Mesenchymal stem cell of Wharton's jelly (primary cell): ENCODE measurements around a stretch of chr12.

GRCh38 chr12:123449062-123449627, 8.8 kb upstream of the SNRNP35 start:
- CAGE, long polyA plus RNA: no peak

DNA sequence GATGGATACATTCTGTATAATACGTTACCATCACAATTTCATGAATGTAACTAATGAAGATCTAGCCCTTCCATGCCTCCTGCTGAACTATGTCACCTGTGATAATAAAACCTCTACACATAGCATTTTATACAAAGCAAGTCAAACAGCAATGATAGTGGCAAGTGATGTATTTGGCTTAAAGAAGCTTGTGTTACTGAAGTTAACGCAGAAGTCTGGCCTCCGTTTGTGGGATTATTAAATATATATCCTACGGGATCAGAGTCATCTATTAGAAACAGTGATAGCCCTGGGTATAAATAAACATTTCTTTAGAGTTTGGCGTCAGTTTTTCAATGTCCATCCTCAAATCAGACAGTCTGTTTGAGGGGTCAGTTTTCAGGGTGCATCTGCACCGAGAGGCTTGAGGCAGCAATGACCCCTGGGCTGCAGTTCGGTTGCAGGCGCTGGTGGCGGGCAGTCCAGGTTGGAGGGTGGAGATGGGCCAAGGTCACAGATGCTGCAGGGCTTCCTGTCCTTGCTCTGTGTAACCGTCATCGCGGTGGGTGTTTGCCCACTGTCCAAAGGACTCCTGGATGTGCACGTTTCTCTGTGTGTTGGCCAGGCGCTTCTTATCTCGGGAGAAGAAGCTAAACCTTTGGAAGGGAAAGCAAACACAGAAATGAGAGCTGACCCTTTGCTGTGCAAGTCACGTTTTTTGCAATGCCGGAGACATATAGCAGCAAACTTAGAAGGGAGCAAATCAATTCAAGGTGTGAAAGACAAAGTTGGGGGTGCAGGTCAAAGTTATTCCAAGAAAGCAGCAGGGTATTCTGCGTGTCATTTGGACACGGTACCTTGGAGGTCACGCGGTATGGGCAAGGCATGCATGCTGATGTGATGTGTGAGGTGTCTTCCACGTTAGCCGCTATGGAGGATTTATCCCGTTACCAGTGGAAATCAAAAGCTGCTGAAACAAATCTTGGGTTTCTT, 14.4 kb downstream of the SNRNP35 start:
- CAGE, long polyA plus RNA: no peak

GRCh38 chr12:123479960-123480273, 22.0 kb downstream of the SNRNP35 start:
- CAGE, long polyA plus RNA: no peak

DNA sequence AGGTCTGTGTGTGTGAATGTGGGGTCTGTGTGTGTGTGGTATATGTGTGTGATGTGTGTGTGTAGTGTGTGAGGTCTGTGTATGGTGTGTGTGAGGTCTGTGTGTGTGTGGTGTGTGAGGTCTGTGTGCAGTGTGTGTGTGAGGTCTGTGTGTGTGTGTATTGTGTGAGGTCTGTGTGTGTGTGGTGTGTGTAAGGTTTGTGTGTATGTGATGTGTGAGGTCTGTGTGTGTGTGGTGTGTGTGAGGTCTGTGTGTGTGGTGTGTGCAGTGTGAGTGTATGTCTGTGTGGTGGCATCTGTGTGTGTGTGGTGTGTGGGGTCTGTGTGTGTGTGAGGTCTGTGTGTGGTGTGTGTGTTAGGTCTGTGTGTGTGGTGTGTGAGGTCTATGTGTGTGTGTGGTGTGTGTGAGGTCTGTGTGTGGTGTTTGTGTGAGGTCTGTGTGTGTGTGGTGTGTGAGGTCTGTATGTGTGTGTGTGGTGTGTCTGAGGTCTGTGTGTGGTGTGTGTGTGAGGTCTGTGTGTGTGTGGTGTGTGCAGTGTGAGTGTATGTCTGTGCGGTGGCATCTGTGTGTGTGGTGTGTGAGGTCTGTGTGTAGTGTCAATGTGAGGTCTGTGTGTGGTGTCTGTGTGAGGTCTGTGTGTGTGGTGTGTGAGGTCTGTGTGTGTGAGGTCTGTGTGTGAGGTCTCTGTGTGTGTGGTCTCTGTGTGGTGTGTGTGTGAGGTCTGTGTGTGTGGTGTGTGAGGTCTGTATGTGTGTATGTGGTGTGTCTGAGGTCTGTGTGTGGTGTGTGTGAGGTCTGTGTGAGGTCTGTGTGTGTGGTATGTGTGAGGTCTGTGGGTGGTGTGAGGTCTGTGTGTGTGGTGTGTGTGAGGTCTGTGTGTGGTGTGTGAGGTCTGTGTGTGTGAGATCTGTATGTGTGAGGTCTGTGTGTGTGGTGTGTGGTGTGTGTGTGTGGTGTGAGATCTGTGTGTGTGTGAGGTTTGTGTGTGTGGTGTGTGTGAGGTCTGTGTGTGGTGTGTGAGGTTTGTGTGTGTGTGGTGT, 22.5 kb downstream of the RILPL1 start:
- CAGE, long polyA plus RNA: no peak

DNA sequence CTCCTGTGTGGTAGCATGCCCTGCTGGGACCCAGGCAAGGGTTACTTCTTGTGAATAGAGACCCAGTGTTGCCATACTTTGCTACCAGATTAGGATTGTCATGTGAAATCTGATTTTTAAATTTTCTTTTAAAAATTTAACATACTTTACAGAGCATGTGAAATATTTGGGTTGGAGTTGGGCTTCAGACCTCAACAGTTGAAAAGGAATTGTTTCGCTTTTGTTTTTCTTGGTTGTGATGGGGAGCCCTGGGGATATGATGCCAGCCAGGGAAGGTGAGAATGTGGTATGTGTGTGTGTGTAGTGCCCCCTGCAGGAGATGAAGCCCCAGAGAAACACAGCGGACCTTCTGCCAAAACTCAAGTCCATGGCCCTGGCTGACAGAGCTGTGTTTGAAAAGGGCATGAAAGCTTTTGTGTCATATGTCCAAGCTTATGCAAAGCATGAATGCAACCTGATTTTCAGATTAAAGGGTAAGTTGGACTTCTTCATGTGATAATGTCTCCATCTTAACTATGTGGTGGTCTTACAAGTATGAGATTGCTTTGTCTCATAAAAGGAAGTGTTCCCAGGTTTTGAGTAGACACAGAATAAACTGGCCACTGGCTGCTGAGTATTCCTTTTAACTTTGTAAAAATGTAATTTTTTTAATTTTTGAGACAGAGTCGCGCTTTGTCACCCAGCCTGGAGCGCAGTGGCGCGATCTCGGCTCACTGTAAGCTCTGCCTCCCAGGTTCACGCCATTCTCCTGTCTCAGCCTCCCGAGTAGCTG, 14.9 kb downstream of the EIF2B1 start:
- CAGE, long polyA plus RNA: no peak

GRCh38 chr12:123714324-123714657, 2.1 kb downstream of the ATP6V0A2 start:
- CAGE, long polyA plus RNA: no peak

DNA sequence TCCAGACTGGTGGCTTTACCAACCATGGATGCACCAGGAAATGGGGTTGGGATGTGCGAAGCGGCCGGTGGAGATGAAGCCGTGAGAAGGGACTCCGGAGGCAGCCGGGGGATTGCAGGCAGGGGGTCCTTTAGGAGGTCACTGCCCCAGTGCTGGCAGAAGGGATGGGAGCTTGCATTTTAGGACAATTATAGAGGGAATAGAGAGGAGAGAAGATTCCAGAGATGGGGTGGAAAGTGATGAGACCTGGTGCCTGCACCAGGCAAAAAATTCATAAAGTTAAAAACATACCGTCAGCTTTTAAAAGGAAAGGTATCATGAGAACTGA, 61.1 kb downstream of the DNAH10 start:
- CAGE, long polyA plus RNA: no peak

DNA sequence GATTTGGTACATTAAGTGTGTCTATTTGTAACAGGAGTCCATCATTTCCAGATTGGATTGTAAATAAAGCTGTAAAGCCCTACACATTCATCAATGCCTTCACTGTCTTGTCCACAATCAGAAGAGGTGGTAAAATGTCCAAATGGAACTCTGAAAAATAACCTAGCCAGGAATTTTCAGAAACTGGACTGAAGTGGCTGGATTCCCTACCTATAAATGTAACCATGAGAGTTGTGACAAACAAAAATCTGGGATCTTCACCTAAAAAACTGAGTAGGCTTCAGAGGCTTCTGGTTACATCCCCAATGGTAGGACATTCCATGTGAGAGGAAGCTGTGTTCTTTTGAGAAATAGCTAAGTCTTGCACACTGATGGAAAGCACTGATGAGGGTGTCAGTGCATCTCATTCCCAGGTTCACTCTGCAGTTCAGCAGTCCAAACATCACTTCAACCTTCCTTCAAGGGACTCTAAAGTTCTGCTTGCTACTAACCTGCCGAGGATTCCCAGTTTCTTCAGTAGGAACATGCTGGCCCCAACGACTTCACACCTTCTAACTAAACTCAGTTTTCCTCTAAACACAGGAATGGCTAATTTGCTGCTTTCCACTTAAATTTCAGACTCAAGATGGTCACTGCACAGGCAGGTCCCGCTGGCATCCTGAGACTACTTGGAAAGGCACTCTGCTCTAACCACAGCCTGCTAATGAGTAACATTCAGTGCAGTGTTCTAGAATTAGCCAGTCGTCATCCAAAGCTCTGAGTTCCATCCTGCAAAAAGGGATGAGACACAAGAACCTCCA, 6.3 kb downstream of the CCDC92 start:
- CAGE, long polyA plus RNA: no peak

GRCh38 chr12:124045736-124046090, 72.7 kb downstream of the ZNF664 start:
- CAGE, long polyA plus RNA: no peak

- CAGE, long polyA plus RNA: no peak
These were observed 106.4 kb upstream of the RFLNA start for GRCh38 chr12:124188341-124189127.

DNA sequence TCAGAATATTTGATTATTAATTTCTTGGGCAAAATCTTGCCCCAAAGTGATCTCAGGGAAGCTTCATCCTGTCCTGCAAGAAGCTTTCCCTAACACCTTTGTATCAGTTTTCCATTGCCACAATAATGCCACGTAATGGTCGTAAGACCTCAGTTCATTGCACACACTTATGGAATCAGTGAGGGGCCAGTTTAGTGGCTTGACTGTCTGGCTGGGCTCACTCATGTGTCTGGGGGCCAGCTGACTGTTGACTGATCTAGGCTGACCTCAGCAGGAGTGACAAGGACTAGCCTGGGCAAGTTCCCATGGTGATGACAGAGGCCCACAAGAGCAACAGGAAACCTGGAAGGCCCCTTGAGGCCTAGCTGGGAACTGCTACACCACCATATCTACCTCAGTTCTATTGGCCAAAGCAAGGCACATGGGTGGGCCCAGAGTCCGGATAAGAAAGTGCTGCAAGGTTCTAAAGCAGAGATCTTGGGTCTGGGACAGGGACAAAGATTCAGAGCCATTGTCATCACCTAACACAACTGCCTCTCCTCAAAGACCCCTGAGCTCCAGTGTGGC, 21.3 kb upstream of the RFLNA start:
- CAGE, long polyA plus RNA: no peak

GRCh38 chr12:124388450-124389186, 93.7 kb downstream of the RFLNA start:
- CAGE, long polyA plus RNA: no peak

DNA sequence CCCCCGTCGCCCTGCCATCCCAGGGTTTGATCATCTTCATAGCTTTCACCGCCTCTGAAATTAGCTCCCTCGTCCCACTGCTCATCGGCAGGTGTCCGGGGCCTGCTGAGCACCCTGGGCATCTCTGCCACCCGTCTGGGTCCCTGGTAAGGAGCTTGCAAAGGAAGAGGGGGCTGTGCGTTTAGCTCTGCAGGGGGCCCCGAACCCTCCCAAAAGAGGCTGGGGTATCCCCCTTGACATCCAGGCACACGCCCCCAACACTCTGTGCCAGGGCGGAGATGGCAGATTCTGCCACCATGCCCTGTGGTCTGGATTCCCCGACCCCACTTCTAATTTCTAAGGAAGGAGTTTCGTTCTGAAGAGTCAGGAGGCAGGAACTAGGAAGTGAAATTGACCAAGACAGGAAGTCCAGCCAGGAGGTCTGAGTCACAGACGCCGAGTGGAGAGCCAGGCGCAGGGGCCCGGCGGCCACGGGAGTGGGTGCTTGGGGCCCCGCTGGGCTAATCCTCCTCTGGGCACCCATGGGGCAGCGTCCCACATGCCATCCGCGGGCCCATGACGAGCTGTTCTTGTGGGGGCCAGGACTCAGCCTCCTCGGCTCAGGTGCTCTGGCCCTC, 95.7 kb downstream of the RFLNA start:
- CAGE, long polyA plus RNA: no peak

- CAGE, long polyA plus RNA: no peak
These were observed 134.5 kb downstream of the RFLNA start for GRCh38 chr12:124429355-124429796.

- CAGE, long polyA plus RNA: no peak
These were observed 83.4 kb downstream of the NCOR2 start for GRCh38 chr12:124484009-124484363.

DNA sequence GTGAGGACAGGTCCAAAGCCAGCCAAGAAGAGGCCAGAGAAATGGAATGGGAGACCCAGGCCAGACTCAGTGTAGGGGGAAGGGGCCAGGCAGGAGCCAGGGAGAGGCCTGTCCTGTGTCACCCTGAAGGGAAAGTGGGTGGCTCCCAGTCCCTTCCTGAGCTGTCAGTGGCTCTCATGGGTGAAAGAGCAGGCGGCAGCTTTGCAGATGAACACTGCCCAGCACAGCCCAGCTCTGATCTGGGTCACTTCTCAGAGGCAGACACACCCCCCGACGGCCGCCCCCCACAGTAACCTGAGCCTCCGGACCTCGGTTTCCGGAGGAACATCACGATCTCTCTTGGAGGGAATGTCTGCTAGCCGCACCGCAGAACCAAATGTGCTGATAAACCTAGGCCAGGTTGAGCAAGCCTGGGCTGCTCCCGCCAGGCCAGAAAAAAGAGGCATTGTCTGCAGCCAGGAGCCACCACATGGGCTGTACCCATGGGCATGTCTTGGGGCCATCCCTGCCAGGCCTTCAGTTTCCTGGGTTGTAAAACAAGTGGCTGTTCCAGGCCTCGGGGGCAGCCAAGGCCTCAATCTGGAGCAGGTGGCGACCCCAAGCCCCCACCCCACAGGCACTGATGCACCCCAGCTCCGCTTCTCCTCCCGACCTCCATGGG, 57.7 kb downstream of the NCOR2 start:
- CAGE, long polyA plus RNA: no peak

- CAGE, long polyA plus RNA: no peak
These were observed 54.5 kb downstream of the NCOR2 start for GRCh38 chr12:124512742-124513419.

- CAGE, long polyA plus RNA: no peak
These were observed 39.4 kb downstream of the NCOR2 start for GRCh38 chr12:124527933-124528505.

- CAGE, long polyA plus RNA: no peak
These were observed 29.1 kb downstream of the NCOR2 start for GRCh38 chr12:124538272-124538851.

DNA sequence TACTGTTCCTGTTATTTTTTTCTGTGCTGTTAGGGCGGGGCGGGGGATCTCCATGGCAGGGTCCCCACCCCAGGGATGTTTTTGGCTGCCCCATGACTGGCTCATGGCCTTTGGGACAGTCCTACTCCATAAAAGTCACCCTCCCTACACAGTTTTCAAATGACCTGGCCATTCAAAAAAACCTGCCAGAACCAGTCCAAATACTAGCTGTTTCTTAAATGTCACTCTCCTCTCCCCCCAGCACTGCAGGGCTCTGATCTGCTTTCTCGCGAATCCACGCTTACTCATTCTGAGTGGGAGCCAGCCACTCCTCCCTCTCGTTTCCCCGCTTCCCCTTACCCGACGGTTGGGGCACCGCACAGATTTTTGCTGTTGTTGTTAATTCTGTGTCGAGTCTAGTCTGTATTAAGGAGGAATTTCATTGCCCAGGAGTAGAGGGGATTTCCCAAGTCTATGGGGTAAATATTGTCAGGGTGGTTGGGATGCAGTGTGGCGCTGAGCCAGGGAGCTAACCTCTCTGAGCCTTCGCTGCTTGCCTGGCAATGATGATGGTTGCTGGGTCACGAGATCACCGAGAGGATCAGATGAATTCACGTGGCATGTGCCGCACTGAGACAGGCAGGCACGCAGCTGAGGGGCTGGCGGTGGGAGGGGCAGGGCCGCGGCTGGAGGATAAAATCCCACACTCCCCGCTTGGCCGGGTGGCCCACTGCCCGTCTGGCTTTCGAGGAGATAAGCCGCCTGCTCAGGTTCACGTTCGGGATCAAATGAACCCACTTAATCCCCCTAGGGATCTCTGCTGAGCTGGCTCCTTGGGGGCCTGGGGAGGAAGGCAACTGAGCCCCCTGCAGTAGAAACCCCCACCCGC, 18.5 kb downstream of the NCOR2 start:
- CAGE, long polyA plus RNA: no peak